Transverse colon (tissue), 4 donors: ENCODE measurements around the genes KIF2A, DIMT1, IPO11, RNF180 and SHLD3.

DNA sequence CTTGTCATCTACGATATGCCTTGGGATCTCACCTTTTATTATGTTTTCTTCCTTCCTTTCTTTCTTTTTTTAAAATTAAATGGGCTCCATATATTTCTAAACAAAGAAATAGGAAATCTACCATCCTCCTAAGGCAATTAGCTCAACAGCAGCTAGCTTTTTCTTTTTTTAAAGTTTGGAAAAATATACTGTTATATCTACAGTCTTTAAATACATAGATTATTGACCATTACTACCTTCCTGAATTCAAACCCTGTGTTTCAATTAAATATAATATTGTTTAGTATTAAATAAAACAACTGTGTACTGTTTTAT is 92.6 kb downstream of the SMIM15 start:
- PRO-cap, result no peak
- RAMPAGE, long total RNA, 4 experiments, result no peak in any of the 4 experiments

DNA sequence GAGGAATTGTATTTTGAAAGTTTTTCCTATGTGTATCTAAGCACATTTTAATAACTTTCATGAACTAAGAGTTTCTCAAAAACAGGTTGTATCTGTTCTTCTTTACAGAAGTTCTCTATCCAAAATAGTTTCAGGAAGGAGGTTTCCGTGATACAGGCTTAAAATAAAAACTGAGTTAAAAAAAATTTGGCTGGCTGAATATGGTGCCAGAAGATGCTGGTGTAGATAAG is 49.9 kb upstream of the SMIM15 start:
- PRO-cap, result no peak
- RAMPAGE, long total RNA, 4 experiments, result no peak in any of the 4 experiments

- PRO-cap, result bidirectional peak, plus-strand start at chr5:61330608, minus-strand start at chr5:61330296; unidirectional peak, plus-strand start at chr5:61330649; bidirectional peak, plus-strand start at chr5:61330711, minus-strand start at chr5:61330775
- RAMPAGE, long total RNA, 4 experiments, result no peak in any of the 4 experiments
These were observed 1.6 kb upstream of the ZSWIM6 start for GRCh38 chr5:61330243-61330979.

DNA sequence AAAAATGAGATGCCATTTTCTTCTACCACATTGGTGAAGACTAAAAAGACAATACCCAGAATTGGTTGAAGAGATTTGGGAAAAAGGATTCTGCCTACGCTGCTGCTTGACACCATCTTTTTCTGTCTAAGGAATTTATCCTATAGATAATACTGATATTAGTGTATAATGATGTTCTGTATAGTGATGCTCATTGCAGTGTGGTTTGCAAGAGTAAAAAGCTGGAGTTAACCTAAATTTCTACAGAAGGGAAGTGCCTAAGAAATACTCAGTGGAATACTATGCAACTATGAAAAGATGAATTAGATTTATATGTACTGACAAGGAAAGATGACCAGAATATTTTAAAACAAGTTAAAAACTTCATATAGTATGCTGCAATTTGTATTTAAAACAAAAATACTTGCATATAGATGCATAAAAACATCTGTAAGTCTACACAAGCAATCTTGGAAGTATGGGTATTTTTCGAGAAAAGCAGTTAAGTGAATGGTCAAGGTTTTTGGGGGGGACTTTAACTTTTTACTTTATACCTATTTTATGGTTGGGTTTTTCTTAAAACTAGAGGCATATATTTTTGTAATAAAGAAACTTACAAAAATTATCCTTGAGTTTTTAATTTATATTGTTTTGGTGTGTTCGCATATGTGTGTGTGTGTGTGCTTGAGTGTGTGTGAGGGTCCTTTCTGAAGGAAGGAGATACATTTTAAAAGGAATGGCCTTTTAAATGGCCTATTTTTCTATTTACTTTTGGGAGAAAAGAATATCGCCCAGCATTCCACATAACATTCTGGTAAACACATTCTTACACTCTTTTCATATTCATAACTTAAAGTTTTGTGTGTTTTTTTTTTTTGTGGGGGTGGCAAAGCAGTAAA is 5.5 kb downstream of the ZSWIM6 start:
- PRO-cap, result no peak
- RAMPAGE, long total RNA, 4 experiments, result start-site peak on the plus strand in 2 of 4 experiments, centred at positions 292 to 382 of the sequence, 10 to 34 reads per replicate

DNA sequence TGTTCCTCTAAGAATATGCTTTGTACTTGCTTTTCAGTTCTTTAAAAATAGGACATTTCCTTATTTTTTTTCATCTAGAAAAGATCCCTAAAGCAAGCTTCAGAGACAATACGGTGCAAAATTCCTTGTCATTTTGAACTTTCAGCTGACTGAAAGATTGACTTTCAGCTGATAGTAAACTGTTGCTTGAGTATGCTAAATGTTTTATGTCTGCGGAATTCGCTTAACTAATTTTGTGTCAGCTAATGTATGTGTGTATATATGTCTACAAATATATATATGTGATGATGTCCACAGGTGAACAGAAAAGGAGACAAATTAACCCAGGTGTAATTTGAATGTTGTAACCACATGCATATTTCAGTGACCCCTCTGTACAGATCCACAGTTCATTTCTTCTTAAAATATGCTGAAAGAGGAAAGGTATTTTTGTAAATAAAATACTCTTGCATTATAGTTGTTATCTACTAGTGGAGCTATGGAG is 8.1 kb downstream of the ZSWIM6 start:
- PRO-cap, result no peak
- RAMPAGE, long total RNA, 4 experiments, result no peak in any of the 4 experiments

- PRO-cap, result no peak
- RAMPAGE, long total RNA, 4 experiments, result start-site peak on the plus strand in 2 of 4 experiments, at chr5:61429302-61430048 at its widest, 15 to 22 reads per replicate
These were observed 97.4 kb downstream of the ZSWIM6 start for GRCh38 chr5:61429158-61430120.

GRCh38 chr5:61438421-61439205 is 106.6 kb downstream of the ZSWIM6 start:
- PRO-cap, result no peak
- RAMPAGE, long total RNA, 4 experiments, result start-site peak on the plus strand in 1 of 4 experiments, at chr5:61438642-61438715 at its widest, 6 reads per replicate

DNA sequence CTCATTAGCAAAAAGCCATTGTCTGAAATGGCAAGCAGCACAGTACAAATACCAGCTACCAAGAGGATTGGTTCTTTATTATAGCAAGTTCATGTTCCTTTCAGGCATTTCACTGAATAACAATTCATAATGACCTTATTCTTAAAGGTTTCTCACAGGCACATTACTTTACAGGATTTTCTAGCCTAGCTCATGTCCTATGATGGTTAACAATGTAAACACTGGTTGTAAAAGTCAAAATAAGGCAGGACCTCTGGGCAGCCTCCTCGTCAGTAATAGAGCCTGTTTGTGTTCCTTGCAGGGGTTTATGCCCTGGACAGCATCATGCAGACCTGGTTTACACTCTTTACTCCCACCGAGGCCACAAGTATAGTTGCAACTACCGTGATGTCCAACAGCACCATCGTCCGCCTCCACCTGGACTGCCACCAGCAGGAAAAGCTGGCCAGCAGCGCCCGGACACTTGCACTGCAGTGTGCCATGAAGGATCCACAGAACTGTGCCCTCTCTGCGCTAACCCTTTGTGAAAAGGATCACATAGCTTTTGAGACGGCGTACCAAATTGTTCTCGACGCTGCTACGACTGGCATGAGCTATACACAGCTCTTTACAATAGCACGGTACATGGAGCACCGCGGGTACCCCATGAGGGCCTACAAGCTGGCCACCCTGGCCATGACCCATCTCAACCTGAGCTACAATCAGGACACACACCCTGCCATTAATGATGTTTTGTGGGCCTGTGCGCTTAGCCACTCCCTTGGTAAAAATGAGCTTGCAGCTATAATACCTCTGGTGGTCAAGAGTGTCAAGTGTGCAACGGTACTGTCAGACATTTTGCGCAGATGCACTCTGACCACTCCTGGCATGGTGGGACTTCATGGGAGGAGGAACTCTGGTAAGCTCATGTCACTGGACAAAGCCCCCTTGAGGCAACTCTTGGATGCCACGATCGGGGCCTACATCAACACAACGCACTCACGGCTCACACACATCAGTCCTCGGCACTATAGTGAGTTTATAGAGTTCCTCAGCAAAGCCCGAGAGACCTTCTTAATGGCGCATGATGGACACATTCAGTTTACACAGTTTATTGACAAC is 211.4 kb downstream of the ZSWIM6 start:
- PRO-cap, result no peak
- RAMPAGE, long total RNA, 4 experiments, result start-site peak on the plus strand in 2 of 4 experiments, centred at positions 357 to 909 of the sequence, 11 to 16 reads per replicate

- PRO-cap, result bidirectional peak, plus-strand start at chr5:62287534, minus-strand start at chr5:62287380
- RAMPAGE, long total RNA, 4 experiments, result no peak in any of the 4 experiments
These were observed 18.7 kb upstream of the KIF2A start for GRCh38 chr5:62287162-62287766.

DNA sequence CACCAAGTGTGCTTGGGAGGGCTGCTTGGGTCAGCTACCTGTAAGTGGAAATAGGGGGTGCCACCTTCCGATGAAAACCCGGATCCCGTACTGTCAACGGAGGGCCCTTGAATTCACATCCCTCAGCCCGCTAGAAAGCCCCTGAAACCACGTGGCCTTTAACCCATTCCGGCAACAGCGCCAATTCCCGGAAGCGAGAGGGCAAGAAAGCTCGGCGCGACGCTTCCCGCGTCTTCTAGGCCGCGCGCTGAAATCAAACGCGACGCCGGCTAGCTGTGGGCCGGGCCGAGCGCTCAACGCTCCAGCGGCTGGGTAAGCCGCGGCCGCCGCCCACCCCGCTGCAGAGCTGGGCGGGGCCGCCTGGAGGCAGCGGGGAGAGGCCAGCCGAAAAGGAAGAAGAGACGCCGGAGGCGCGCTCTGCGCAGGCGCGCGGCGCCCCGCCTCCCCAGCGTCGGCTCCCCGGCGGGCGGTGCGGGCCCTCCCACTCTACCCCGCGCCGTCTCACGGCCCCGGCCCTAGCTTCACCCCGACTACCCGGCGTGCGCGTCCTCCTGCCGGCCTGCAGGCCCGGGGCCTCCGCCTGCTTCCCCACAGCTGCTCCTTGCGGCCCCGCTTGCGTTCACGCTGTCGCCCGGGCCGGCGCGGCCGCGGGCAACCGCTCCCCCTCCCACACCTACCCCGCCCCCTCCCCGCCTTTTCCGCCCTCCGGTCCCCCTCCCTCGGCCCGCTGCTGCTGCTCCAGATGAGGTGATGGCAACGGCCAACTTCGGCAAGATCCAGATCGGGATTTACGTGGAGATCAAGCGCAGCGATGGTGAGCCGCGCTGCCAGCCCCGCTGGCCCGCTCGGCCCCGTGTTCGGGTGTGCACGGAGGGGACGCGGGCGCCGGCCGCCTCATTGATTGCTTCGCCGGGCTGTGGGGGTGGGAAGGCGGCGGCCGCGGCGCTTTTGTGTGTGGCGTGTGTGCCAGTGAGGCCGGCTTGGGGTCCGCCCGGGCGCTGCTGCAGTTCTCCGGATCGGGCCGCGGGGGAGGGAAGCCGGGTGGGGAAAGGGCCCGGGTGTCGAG is at the start of gene KIF2A:
Gene KIF2A, plus strand, starts transcription at position 484 of the 1,066 bp plus-strand sequence.
- PRO-cap, result bidirectional peak, plus-strand start at position 529 of the sequence, minus-strand start at position 249 of the sequence; unidirectional peak, plus-strand start at position 741 of the sequence; unidirectional peak, plus-strand start at position 779 of the sequence
- RAMPAGE, long total RNA, 4 experiments, result start-site peak on the plus strand in 3 of 4 experiments, centred at positions 733 to 744 of the sequence, 36 to 608 reads per replicate

DNA sequence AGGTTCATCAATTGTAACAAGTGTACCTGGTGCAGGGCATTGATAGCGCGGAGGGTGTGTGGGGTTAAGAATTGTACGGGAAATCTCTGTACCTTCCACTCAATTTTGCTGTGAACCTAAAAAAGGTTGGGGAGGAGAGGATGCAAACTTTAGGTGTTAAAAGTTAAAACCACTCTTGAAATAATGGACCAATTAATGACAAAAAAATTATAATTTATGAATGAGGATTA is 10.6 kb downstream of the KIF2A start:
- PRO-cap, result no peak
- RAMPAGE, long total RNA, 4 experiments, result no peak in any of the 4 experiments

DNA sequence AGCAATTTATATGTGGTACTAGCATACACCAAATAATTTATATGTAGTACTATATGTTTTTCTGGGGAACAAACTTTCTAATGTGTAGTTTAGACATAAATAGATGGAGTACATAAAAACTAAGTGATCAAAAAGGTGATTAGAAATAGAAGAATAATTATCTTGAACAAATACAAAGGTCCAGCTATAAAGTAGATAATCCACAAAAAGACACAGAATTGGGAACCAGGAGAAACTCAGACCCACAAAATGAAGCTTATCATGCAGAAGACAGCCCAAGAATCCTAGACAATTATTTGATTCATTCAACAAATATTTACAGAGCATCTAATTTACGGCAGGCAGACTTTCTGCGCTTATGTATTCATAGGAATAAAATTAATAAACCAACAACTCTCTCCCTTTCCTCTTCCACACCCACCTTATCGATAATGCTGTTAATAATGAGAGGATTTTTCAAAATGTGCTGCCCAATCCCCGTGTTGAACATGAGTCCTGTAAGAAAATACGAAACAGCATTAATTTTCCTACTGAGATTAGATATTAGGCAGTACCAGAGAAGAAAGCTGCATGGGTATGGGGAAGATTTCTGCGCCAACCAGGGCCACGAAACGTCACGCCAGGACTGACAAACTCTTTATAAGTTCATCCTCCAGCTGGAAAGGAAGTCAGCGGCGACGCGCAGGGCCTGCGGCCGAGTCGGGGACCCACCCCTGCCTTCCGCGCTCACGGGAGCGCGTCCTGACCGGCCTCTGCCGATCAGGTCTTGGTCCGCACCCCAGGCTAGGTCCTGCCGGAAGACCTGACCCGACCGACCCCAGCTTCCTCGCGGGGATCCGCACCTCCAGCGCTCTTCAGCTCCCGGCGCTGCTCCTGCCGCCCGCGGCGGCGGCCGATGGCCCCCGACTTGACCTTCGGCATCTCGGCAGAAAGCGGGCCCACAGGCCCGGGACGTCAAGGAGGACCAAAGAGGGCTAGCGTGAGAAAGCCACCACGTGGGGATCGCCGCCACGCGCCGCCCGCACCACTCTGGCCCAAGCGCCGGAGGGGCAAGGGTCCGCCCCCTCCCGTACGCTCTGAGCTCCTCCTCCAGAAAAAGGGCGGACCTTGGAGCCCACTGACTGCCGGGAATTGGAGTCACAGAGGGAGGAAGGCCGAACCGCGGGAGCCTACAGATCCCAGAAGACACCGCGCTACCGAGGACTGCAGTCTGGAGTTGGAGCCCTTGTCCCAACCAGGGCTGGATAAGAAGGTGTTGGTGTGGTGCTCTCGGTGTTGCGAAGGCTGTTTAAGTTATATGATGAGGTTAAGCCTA is at the start of gene DIMT1:
Gene DIMT1, minus strand, starts transcription at position 1,054 of the 1,315 bp plus-strand sequence.
- PRO-cap, result bidirectional peak, plus-strand start at position 671 of the sequence, minus-strand start at position 627 of the sequence; bidirectional peak, plus-strand start at position 1,247 of the sequence, minus-strand start at position 1,031 of the sequence
- RAMPAGE, long total RNA, 4 experiments, result start-site peak on the minus strand in 4 of 4 experiments, centred at positions 1,031 to 1,041 of the sequence, 18 to 340 reads per replicate

DNA sequence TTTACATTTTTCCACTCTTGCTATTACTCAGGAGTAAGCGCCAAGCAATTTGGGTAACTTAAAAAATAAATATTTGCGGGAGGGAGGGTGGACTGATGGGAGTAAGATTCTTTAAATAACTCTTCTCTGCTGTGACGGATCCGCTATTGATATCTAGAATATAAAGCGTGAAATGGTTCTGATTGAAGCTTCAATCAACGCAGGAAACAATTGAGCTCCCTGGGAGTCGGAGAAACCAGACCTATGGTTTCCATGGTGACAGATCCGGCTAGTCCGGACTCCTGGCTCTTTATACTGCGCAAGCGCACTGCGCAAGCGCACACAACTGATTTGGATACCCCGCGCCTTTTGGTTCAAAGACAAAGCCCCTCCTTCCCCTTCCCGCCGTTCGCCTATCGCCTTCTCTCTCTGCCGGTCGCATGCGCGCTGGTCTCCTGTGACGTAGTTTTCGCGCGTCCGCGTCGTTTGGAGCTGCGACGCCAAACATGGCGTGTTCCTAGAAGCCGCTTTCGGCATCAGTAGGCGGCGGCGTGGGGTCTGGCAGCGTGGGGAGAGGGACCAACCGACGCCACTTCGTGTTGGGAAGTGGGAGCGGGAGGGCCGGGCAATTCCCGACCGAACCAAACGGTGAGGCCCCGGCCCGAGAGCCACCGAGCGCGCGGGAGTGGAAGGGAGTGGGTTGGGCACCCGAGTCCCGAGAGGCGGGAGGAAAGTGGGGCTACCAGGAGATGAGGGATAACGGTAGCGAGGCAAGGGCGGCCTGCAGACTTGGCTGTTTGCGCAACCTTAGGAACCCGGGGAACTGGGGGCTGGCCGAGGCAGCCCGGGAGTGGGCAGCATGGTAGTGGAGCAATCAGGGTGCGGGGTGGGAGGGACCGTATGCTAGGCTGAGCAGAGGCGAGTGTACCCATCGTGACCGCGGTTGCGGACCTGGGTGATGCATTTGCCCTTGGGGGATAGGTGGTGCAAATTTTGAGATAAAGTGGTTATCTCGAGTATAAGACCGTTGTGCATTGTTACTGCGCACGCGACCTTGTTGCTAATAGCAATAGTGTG is at the start of gene IPO11:
Gene IPO11, plus strand, starts transcription at position 461 of the 1,056 bp plus-strand sequence.
- PRO-cap, result bidirectional peak, plus-strand start at position 486 of the sequence, minus-strand start at position 205 of the sequence
- RAMPAGE, long total RNA, 4 experiments, result start-site peak on the plus strand in 3 of 4 experiments, centred at positions 466 to 475 of the sequence, 9 to 113 reads per replicate

- PRO-cap, result no peak
- RAMPAGE, long total RNA, 4 experiments, result no peak in any of the 4 experiments
These were observed 359.1 kb downstream of the LRRC70 start for GRCh38 chr5:62937601-62938194.

DNA sequence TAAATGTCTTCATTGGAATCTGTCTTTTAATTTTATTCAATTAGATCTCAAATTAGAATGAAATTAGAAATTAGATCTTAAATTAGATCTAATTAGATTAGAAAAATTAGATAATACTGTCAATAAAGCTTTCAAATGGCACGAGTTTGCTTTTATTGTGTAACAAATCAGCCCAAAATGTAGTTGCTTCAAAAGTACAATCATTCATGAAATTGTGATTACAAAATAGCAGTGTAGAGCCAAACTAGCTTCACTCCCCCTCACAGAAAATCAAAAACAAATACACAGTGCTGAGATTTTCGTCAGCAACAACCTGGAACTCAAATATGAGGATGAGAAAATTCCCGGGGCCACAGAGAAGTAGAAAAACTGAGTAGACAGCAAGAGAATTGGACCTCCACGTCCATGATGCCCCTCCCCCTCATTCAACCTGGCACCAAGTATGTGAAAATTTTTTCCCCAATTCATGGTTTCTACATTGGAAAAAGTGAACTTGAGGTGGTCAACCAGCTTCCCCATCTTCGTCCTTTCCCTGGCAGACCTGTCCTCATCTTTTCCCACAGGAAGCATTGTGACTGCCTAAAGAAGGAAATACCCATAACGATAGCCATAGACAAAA is 664.4 kb downstream of the LRRC70 start:
- PRO-cap, result no peak
- RAMPAGE, long total RNA, 4 experiments, result no peak in any of the 4 experiments

GRCh38 chr5:64135068-64135267 is 30.7 kb upstream of the RNF180 start:
- PRO-cap, result no peak
- RAMPAGE, long total RNA, 4 experiments, result no peak in any of the 4 experiments

DNA sequence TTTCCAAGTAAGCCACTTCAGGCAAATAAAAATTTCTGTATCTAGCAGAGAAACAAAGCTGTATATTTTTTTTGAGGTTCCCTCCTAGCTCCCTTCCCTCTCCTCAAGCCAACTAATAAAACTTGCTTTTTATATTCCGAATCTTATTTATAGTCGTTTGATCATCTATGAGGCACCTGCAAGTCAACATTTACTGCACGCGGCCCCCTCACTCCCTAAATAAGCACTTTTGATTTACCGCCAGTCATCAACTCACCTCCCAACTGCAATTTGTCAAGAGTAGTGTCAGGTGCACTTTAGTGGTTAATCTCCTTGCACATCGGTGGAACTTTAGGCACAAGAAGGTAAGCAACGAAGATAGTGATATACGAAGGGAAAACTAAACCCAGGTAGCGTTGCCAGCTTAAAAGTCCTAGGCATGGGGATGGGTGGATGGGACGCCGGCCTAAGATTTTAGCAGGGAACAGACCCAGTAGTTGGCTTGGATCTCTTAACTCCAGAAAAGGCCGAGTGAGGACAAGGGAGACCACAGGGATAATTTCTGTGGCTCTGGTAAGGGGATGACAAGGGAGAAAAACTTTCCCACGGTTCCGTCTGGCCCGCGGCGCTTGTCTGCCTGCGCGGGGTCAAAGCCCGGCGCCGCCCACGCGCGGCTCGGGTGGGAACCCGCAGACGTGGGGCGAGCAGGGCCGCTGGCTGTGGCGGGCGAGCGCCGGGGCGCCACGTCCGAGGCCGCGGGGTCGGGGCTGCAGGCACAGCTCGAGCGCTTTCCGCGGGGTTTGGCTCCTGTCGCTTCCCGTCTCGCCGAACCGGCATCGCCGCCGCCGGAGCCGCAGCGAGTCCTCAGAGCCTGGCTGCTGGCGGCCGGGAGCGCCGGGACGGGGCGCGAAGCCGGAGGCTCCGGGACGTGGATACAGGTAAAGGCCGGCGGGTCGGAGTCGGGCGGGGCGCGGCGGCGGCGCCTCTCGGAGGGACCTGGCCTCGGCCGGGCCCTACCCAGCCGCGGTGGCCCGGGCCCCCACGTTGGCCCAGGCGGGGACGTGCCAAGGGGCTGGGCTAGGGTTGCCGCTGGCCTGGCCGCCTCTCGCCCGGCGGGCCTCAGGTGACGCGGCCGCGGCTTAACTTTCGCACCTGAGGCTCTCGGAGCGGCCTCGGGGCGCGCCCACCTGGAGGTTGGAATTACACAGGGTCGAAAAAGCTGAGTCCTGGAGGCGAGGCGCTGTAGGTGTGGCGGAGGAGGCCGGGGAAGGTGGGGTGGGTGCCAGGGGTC is at the start of gene RNF180:
Gene RNF180, plus strand, starts transcription at position 807 of the 1,270 bp plus-strand sequence.
- PRO-cap, result unidirectional peak, plus-strand start at position 671 of the sequence; unidirectional peak, plus-strand start at position 846 of the sequence
- RAMPAGE, long total RNA, 4 experiments, result start-site peak on the plus strand in 3 of 4 experiments, centred at positions 800 to 840 of the sequence, 5 to 36 reads per replicate

DNA sequence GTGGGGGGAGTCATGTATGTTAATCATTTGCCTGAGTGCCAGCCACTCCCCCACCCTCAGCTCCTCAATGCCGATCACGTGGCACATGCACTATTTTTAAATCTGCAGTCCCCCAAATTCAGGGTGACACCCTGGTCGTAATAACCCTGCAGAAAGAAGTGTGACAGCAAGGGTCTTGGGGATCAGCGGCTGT is 918 bp downstream of the RGS7BP start:
- PRO-cap, result no peak
- RAMPAGE, long total RNA, 4 experiments, result no peak in any of the 4 experiments

GRCh38 chr5:65624535-65625096 is at the start of gene SHLD3:
Gene SHLD3, plus strand, starts transcription at chr5:65625027.
- PRO-cap, result bidirectional peak, plus-strand start at chr5:65624808, minus-strand start at chr5:65624647; unidirectional peak, plus-strand start at chr5:65625045
- RAMPAGE, long total RNA, 4 experiments, result start-site peak on the plus strand in 3 of 4 experiments, at chr5:65624744-65625045 at its widest, 30 to 270 reads per replicate

GRCh38 chr5:65815017-65815288 is 92.9 kb downstream of the NLN start:
- PRO-cap, result no peak
- RAMPAGE, long total RNA, 4 experiments, result no peak in any of the 4 experiments